Left lobe of liver (tissue), 1 donor: ENCODE measurements around a stretch of chr1.

DNA sequence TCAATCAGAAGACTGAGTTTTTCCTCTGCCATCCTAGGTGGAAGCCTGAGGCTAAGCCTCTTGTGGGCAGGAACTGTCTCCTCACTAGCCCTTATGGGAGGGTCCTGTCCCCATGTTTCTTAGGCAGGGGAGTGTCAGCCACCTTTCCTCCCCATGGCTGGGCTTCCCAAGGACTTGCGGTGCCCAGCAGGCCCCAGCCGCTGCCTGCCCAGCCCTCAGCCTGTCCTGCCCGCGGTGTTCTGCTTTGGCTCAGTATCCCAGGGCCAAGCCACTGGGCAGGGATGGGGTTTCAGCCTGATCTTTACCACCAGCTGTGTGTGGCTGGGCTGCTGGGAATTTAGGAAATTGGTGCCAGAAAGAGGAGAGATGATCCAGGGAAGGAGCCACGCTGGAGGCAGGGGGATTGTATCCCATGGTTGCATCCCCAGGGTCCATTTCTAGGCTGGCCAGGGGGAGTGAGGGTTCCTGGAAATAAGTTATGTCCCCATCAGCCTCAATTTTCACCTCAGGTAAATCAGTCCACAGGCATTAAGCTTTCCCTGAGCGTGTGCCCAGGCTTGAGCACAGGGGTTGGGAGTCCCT, 6.9 kb upstream of the IGFN1 start:
- PRO-cap = no peak

GRCh38 chr1:201325966-201326370, 42.7 kb downstream of the PKP1 start:
- PRO-cap = no peak

GRCh38 chr1:201346246-201347102, 31.0 kb downstream of the TNNT2 start:
- PRO-cap = no peak

DNA sequence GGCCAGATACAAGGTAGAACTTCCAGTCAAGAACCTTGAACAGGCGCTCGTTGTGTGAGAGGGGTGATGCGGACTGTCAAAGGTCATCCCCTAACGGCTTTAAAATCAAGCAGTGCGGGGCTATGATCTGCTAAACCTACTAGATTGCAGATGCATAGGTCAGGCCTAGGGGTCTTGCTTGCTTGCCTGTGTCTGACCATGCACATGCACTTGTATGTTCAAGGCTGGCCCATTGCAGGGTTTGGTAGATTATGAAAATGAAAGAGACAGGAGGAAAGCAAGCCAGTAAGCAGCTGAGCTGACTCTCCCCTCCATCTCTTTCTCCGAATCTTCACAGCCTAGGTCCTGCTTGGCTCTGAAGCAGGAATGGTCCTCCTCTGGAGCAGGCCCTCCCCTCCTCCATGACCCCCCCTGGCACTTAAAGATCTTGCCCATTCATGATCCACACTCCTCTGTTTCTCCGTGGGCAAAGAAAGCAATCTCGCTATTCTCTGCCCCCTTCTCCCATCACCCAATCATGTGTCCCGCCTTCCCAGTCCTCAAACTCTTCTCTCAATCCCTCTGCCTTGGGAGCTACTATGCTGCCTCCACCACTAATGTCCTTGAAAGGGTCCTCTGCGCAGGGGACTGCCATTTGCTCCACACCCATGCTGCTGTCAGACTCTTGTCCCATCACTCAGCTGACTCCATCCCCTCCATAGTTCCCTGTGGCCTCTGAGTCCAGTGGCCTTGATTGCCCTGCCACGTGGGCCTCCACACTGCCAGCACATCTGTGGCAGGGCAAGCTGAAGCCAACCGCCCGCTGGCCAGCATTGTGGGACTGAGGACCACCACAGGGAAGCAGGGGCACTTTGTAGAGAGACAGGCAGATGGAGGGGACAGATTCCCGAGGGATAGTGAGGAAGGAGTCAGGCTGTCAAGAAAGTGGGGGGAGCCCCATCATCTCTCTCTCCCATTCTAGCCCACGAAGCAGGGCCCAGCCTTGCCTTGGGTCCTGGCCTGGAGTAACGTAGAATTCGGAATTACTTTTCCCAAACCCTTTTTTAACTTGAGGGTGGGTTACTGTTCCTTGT, 1.2 kb upstream of the TNNT2 start:
- PRO-cap = no peak

DNA sequence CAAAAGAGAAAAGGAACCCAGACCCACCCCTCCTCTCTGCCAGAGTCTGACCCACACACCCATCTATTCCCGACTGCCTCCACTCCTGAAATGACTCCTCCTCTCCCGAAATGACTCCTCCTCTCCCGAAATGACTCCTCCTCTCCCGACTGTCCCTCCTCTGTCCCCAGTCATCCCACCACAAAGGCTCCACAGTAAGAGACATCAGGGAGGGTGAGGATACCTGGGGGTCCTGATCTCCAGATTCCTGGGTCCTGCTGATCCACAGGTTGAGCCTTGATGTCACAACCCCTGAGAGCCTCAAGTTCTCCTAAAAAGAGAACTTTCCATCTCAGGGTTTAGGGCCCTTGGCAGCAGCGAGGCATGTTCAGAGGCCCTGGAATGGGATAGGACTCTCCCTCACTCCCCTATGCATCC, 5.0 kb upstream of the TNNT2 start:
- PRO-cap = no peak

GRCh38 chr1:201385194-201385871, 7.9 kb upstream of the TNNT2 start:
- PRO-cap = no peak

DNA sequence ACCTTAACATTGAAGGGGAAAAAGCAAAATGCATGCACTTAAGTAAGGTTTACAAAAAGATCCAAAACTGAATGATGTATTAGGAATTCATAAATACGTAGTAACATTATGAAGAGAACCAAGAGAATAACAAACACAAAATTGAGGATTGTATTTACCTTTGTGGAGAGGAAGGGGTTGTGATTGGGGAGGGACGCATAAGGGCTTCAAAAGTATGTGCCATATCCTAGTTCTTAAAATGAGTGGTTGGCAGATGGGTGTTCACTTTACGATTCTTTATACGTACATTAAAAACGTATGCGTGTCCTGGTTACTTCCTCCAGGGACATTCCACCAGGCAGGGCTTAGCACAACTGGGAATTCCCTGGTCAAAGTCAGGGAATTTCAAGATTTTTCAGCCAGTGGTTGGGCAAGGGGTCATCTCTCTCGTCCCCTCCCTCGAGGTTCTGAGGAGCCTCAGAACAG, 4.6 kb upstream of the LAD1 start:
- PRO-cap = no peak

GRCh38 chr1:201422643-201423216, 1.2 kb upstream of the TNNI1 start:
- PRO-cap = no peak

- PRO-cap = no peak
Observed at GRCh38 chr1:201456590-201457456, 12.2 kb downstream of the PHLDA3 start.

DNA sequence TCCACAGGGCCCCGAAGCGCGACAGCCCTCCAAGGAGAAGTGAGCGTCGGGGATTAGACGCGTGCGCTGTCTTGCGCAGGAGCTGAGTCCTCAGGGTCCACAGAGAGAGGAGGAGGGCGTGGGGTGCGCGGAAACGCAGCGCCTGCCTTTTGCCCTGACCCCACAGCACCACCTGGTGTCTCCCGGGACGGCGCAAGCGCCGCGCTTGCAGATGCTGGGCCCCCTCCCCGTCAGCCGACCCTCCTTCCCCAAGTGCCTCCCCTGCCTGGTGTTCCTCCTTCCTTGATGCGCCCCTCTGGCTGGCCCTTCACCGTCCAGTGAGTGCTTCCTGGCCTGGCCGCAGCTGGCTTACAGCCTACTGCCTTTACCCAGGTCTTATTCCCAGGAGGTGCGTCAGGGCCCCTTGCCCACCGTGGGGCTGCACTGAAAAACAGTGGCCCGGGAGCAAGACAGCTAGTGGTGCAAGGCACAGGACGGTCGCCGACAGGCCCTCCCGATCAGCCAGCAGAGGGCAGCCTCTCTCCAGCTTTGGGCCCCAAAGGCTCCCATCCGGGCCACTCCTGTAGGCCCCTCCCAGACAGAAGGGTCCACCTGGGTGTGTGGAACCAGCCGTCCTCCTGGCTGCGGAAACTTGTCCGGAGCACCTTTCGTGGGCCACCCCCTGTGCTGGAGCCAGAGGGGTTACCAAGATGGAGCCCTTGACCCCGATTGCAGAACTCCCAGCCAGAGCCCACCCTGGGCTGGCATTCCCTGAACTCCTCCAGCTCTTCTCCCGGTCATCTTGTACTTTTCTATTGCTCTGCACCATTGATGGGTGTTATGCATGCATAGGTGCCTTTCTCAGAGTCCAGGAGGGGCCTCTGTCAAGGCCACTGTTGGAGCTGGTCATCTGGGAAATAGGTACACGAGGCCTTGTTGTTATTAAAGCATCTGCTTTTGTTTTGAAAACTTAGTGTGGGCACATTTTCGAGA, 13.0 kb upstream of the PHLDA3 start:
- PRO-cap = no peak

- PRO-cap = no peak
Observed at GRCh38 chr1:201488997-201490132, 17.6 kb downstream of the CSRP1 start.

DNA sequence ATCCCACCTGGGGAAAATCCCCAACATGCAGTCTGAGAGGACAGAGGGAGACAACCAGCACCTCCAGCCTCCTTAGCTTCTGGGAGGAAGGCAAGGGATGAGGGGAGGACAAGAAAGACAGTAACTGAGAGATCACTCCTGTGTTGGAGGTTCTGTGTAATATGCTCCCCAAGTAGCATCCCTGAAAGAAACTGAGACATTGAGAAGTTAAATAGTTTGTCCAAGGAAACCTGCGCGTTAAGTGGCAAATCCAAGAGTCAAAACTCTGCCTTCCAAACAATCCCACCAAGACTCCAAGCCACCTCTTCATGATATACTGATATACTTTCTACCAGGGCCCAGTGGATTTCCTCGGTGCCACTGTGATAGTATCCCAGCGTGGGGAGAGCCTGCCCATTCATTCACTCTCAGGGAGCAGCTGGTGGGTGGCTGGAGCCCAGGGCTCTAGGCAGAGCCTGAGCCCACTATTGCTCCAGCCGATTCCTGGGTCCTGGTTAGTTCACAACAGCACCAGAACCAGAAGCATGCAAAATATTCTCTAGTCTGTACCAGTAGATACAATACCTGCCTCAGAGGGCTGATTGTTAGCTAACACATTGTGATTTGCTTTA, 972 bp downstream of the CSRP1 start:
- PRO-cap = no peak

DNA sequence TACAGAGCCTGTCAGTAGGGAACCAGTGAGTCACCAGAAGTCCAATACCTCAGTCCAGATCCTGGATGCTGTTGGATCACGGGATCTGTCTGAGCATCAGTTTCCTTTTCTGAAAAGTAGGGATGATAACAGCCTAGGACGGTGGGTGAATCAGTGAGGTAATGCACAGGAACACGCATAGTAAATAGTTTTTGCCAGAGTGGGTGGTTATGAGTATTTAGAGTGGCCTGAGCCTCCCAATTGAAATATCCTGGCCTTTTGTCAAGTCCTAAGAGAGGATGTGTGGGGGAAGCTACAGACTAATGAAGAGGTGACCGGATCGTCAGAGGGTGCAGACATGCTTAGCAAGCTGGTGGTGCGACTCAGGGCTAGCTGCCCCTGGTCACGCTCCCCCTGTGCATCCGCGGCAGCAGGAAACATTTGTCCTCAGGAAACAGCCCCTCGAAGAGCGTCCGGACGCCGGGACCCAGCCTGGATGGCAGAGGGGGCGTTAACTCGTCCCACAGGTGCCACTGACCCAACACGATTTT, 24.0 kb downstream of the NAV1 start:
- PRO-cap = no peak

DNA sequence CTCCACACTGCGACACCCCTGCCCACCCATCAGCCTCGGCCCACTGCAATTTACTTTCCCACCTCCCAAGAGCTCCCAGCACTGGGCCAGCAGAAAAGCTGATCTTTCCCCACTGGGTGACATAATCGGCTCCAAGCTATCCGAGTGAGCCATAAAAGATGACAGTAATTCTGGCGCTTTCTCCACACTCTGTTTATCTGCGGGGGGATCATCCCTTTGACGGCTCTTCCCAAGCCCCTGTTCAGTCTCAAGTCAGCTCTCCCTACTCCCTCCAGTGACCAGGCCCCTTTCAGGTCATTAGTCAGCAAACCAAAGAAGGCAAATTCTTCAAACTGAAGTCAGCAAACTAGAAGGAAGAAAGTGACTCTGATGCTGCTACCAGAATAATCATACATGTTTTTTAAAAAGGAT, 107.3 kb upstream of the IPO9 start:
- PRO-cap = no peak

- PRO-cap = no peak
Observed at GRCh38 chr1:201737559-201738293, 91.2 kb upstream of the IPO9 start.

DNA sequence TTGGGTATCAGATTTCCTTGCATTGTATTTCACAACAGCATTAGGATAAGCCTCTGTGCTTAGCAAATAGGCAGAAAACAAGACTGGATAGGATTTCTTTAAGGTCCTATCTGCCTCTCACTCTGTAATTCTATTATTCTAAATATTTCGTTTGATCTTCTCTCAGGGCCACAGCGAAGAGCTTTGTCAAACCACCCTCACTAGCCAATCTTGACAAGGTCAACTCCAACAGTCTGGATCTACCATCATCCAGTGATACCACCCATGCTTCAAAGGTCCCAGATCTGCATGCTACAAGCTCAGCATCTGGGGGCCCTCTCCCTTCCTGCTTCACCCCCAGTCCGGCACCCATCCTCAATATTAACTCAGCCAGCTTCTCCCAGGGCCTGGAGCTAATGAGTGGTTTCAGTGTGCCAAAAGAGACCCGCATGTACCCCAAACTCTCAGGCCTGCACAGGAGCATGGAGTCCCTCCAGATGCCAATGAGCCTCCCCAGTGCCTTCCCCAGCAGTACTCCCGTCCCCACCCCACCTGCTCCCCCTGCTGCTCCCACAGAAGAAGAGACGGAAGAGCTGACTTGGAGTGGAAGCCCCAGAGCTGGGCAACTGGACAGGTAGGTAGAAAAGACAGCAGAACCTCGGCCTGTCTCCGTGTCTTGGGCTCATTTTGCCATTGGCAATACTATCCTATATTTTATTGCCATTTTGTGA, 45.6 kb upstream of the IPO9 start:
- PRO-cap = no peak

DNA sequence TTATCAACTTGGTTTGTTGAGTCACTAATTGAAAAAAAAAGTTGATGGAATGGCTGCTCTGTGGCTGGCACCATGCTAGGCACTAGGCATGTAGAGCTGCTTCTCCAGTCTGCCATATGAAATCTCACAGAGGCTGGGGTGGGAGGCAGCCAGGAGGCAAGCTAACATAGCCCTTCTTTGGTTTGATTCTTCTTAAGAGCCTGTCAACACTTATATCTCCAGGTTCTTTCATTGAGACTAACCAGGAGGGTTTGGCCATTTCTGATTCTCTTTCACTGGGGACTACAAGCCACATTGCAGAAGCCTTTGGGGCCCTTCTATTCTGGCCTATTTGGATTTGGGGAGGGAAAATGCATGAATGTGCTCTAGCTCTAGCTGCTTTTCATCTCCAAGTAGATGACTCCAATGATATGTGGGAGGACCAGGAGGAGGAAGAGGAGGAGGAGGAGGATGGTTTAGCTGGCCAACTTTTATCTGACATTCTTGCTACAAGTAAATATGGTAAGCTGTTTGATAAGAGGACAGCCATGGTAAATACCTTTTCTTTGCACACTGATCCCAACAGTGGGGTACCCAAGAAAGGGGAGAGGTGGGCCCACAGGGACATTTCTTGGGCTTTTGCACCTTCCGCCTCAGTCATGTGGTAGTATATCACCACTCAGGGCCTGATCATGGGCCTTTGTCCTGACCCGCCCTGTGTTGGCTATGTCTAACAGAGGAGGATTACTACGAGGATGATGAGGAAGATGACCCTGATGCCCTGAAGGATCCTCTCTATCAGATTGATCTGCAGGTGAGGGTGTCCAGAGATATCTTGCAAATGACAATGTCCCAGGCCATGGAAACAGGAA, 14.0 kb upstream of the SHISA4 start:
- PRO-cap = no peak

DNA sequence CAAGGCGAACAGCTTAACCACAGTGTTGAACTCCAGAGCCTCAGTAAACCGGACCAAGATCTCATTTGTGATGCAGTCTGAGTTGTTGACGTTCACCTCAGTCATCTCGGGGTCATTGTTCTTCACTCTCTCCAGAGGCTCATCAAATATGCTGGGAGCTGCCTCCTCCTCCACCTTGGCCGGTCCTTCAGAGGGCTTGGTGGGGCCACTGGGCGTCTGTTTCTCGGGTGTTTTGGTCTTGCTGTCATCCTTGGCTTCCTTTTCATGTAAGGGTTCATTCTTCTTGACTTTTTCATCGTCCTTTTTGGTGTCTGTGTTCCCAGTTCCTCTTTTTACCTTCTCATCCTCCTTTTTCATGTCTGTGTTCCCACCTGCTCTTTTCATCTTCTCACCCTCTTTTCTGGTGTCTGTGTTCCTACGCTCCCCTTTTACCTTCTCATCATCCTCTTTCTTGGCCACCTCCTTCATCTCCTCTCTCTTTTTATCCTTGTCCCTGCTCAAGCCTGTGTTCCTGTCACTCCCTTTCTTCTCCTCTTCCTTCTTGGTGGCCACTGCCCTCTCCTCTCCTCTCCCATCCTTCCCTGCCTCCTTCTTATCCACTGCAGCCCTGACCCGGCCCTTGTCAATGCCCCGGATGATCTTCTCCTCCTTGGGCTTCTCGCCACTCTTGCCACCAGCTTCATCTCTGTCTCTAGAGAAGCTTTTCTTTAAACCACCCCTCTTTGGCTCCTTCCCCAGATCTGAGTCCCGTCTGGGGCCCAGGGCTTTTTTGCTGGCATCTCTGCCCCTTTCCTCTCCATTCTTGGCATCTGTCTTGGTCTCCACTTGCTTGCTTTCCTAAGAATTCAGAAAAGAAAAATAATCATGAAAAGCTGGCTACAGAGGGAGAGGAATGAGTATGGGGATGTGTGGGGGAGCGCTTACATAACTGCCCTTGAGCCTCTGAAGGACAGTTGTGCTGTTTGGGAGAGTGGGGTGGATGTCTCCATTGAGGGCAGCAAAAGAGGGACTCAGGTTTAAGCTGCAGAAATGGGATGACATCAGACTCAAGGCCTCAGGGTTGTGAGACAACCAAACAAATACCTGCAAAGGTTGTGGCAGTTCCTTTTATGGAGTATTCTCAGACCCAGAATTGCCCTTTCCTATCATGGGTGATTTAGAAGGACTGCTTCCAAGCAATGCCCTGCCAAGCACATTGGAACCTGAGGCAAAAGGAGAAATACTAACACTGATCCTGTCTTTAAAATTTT, 11.6 kb downstream of the SHISA4 start:
- PRO-cap = no peak

DNA sequence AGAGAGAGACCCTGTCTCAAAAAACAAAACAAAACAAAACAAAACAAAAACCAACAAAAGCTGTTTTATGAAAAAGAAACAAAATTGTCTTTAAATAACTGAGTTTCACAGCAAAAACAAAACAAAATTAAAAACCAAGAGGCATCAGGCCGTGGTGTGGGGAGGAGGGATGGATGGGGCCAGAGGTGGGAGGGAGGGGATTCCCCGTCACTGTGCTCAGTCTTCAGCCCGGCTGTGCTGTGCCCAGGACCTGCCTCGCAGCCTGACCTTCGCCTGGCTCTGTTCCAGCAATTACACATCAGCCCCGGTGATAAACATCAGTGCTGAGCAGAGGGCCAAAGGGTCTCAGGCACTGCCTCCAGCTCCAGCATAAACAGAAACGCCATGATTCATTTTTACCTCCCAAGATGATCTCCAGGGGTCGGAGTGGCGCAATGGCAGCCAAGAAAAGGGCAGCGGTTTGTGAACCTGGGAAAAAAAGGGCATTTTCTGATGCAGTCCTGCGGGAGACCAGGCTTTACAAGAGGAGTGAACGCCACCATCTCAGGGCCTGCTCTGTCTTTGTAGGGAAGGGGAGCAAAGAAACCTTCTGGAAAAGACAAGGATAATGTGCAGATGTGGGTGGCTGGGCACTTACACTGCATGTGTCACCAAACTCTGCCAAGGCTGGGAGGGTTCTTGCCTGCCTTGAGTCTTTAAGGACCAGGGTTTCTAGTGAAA, 28.0 kb downstream of the SHISA4 start:
- PRO-cap = no peak

DNA sequence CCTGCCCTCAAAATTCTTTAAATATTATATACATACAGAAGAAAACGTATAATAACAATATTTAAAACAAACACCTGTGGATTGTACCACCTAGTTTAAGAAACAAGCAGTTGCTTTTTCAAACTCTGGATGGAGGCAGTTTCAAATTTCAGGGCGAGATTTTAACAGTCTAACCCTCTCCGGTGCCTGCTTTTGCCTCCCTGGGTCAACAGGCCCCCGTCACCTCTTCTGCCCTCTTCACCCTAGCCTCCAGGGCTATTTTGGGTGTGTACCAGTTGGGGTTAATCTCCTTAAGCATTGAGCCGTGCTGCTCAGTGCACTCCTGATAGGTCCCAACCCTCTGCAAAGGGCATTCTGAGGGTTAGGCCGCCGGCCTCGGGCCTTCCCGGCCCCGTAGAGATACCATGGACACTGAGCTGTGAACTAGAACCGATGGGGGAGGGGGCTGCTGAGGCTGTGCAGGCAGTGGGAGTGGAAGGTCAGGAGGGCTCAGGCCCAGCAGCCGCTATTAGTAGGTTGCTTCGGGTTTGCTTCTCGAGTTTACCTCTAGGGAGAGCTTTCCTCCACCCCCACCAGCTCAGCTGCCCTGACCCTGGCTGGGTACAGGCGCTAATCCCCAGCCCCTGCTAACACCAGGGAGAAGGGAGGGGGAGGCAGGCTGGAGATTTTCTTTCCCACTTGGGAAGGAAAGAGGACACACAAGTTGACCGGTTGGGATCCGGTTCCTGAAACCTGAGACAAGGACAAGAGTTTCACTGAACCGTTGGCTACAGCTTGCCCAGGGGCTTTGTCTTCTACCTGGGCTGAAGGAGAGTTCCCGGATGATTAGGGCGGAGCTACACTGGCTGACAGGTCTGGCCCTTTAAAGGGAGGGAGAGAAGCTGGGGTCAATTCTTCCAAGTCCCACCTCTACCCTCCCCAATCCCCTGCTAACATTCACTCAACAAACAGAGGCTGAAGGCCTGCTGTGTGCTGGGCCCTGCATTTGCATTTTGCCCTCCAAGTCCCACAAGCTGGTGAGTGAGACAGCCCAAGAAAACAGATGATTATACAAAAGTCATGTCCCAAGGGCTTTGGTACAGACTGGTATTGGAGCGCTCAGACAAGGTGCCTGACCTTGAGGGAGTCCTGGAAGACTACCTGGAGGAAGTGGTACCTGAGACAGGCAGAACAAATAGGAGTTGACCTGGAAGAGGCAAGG, 4.7 kb downstream of the LMOD1 start:
- PRO-cap = no peak